Mesangial cell (primary cell): Measurements from ENCODE around the gene BNC1.

DNA sequence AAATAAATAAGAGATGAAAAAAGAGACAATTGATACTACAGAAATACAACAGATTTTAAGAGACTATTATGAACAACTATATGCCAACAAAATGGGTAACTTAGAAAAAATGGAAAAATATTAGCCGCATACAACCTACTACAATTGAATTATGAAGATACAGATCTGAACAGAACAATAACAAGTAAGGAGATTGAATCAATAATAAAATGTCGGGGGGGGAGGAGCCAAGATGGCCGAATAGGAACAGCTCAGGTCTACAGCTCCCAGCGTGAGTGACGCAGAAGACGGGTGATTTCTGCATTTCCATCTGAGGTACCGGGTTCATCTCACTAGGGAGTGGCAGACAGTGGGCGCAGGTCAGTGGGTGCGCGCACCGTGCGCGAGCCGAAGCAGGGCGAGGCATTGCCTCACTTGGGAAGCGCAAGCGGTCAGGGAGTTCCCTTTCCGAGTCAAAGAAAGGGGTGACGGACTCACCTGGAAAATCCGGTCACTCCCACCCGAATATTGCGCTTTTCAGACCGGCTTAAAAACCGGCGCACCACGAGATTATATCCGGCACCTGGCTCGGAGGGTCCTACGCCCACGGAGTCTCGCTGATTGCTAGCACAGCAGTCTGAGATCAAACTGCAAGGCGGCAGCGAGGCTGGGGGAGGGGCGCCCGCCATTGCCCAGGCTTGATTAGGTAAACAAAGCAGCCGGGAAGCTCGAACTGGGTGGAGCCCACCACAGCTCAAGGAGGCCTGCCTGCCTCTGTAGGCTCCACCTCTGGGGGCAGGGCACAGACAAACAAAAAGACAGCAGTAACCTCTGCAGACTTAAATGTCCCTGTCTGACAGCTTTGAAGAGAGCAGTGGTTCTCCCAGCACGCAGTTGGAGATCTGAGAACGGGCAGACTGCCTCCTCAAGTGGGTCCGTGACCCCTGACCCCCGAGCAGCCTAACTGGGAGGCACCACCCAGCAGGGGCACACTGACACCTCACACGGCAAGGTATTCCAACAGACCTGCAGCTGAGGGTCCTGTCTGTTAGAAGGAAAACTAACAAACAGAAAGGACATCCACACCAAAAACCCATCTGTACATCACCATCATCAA is 50.5 kb downstream of the MEX3B start:
- RAMPAGE, long total RNA, result no peak

DNA sequence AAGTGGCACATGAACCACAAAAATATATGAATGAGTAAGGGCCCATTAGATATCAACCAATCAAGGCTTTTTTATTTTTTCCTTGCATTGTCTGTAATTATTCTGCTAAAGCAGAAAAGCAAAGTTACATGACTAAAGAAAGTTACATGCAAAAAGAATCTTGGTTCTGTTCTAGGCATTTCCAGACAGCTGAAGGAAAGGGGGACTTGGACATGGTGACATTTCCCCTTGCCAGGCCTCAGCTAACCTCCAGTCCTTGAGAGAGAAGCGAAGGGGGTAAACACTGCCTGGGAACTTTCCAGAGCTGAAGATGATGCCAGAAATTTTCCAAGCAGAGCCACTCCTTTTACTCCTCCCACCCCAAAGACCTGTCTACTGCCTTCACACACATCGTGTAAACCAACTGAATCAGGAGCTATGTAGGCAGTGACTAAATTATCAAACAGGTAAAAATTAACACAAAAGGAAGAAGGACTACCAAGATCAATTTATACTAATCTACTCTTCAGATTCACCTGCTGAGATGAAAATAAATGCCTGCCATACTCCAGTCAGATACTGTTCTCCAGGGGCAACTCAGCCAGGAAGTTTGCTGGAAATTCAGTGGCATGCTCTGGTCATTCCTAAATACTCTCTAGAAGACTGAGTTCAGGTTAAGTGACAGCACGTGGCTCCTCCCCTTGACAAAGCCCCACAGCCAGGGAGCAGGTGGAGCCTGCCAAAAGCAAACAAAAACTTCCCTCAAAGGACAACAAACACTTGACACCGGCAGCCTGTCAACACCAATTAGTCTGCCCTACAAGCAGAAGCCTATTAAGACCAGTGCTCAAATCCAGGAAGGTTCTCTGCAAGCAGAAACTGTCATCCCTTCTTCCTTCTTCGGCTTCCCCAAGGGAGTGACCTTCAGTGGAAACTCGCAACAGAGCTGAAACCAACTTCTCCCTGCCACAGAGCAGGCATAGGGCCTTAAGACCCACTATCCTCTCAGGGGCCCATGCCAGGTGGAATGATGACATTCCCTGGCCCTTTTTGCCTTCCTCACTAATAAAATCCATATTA is 5.2 kb downstream of the MEX3B start:
- RAMPAGE, long total RNA, result no peak

GRCh38 chr15:82045414-82045946 is 338 bp downstream of the MEX3B start:
- RAMPAGE, long total RNA, result no peak

GRCh38 chr15:82072880-82073412 is 27.1 kb upstream of the MEX3B start:
- RAMPAGE, long total RNA, result no peak

- RAMPAGE, long total RNA, result no peak
These were observed 37.6 kb downstream of the SAXO2 start for GRCh38 chr15:82300248-82300686.

- RAMPAGE, long total RNA, result no peak
These were observed 47.0 kb downstream of the GOLGA6L9 start for GRCh38 chr15:82476500-82477036.

- RAMPAGE, long total RNA, result no peak
These were observed 314 bp upstream of the WHAMM start for GRCh38 chr15:82809144-82809484.

DNA sequence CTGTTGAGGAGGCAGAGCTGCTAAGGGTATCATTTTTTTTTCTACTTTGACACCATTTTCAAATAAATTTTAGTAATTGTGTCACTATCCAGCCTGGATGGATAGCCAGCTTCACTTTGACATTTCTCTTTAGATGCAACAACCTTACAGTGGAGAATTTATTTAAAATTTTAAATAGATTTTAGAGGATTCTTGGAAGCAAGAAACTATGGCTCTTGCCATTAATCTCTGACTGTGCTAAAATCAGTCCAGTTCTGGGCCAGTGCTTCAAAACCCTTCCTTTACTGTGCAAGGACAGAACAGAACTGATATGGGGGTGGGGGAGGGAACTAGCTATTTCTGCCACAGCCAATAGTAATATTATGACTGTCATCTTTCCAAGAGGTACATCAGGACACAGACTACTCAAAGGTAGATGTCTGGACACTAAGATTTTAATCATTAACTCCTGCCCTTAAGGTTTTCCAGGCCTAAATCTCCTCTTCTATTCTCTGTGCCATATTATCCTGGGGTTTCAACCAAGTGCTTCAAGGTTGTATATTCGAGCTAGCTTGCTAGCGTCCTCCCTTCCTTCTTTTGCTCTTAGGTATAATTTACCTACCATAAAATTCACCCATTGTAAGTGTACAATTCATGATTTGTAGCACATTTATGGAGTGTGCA is 14.4 kb upstream of the RAMAC start:
- RAMPAGE, long total RNA, result no peak

- RAMPAGE, long total RNA, result no peak
These were observed 996 bp downstream of the TM6SF1 start for GRCh38 chr15:83108186-83109096.

DNA sequence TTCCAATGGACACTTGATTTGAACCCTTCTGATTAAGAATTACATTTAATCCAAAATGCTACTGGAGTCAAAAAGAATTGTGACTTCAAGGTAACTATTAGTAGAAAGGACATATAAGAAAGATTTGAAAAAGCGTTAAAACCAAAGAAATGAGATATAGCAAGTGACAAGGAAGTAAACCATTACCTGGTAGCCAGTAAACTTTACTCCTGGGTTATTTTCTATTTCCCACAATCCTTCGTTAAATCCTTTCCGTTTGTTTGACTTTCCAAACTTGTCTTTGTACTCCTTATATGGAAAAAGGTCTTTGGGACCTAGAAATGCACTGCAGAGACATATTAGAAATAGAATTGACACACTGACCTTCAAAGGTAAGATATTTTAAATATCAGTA is 49.9 kb downstream of the HDGFL3 start:
- RAMPAGE, long total RNA, result no peak

- RAMPAGE, long total RNA, result no peak
These were observed 989 bp downstream of the HDGFL3 start for GRCh38 chr15:83206740-83206928.

GRCh38 chr15:83284503-83285251 is at the start of gene BNC1:
TSS of gene BNC1 (minus strand) at chr15:83284664.
- RAMPAGE, long total RNA, result no peak

DNA sequence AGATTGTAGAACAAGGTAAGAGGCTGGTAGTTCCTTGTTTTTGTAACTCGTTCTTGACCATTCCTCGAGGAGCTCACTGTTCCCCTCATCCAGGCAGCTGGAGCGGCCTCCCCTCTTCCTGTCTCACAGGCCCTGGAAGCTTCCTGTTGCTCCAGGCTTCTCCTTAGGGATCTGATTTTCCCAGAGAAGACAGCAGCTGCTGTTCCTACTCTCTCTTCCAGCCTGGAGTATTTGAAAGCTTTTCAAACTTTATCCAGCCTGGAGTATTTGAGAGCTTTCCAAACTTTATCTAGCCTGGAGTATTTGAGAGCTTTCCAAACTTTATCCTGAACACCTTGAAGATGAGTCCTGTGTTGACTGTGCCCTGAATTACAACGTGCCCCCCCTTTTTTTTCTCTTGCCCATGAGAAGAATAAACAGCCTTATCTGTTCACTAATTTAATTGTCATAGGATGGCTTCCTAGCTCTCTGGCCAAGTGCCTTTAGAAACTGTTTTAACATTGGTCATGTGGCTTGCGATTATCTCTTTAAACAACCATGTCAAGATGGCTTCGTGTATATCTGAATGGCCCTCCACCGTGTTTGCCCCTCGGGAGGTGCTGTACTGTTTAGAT is 4.7 kb downstream of the ADAMTSL3 start:
- RAMPAGE, long total RNA, result no peak

- RAMPAGE, long total RNA, result no peak
These were observed 65.9 kb upstream of the ZSCAN2 start for GRCh38 chr15:84534923-84535324.

GRCh38 chr15:84647503-84648187 is 6.4 kb downstream of the WDR73 start:
- RAMPAGE, long total RNA, result no peak

- RAMPAGE, long total RNA, result no peak
These were observed 2.4 kb downstream of the SEC11A start for GRCh38 chr15:84713481-84713997.

DNA sequence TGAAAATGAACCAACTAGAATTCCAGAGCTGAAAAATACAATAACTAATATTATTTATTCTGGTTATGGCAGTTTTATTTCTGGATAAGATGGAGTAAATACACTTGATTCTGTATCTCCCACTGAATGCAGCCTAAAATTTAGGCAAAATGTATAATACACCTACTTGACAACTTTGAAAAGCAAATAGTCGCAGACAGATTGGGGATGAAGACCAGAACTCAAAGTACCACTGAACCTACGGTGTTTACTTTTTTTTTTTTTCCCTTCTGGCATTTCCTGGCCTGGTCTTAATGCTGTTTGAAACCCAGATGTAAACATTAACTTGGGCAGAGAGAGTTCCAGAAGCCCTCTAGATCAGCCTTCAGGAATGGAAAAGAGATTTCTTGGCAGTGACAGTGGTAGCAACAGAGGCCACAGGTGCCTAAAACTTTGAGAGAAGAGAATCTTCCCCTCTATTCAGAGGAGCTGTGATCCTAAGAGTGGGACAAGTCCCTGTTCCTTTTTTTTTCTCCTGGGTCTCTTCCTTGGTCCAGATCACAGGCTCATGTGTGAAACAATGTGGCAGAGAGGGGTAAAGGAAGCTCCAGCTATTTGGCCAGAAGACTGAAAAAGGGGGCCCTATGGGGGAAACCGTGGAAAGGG is 27.8 kb downstream of the ALPK3 start:
- RAMPAGE, long total RNA, result no peak

- RAMPAGE, long total RNA, result no peak
These were observed 1.4 kb upstream of the PDE8A start for GRCh38 chr15:84980129-84980762.

DNA sequence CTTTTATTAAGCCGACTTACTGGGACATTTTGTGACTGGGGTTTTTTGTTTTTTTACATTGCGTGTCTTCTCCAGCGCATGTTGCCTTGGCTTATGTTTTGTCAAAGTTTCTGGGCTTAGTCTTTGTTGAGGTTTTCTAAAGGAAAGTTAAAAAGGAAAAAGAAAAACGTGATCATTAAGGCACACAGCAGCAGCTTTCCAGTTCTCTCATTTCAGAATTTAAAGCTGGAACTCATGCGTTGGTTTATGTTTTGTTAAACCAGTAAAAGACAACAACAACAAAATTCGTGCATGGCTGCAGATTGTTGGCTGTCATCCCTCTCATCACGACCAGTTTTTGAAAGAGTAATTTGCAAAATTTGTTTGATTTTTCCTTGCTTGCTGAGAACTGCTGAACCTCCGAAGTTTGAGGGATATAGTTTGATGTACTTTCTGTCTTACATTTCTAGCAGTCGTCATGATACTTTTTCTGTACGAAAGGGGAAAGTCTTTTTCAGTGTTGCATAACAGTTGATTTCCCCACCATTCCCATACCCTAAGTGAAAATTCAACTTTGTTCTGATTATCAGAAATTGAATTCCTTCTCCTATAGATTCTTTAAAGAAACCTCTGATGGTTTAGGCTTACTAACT is 1.5 kb downstream of the PDE8A start:
- RAMPAGE, long total RNA, result no peak

DNA sequence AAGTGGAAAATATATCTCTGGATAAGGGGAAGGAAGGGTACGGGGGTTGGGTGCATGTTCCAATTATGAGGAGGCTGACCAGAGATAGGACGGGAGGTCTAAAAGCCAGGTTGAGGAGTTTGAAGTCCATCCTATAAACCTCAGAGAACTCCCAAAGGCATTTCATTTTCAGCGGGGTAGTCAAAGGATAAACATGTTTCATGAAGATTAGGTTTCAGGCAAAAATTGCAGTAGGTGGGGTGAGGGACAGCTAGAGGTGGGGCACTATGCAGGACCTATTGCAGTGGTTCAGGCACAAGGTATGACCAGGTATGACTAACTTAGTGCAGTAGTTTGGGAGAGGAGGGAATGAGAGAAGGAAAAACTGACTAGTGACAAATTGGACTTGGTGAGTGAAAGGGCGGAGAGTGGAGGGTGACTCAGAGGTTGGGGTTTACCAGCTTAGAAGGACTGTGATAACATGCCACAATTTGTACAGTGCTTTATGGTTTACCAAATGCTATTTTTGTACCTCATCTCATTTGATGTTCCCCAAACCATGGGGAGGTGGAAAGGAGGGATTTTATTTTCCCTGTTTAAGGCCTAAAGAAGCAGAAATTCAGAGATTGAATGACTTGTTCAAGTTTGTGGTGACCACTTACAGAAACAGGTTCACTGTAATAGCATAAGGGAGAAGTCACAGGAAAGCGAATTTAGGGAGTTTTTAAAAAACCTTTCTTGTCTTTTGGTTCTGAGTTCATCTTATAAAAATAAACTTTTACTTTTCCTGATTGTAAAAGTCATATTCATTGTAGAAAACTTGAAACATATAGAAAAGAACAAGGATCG is 10.9 kb downstream of the PDE8A start:
- RAMPAGE, long total RNA, result no peak